HT1080 (cell line): ENCODE results near the genes NUDT11, CENPVL2, SPANXN5, APEX2, FAM104B and RRAGB.

RAMPAGE:
- cytosol, long total RNA, result no peak
- long total RNA, result no peak
- nucleus, long total RNA, result no peak
Measured at GRCh38 chrX:50697480-50698204, 116.4 kb downstream of the SHROOM4 start.

DNA sequence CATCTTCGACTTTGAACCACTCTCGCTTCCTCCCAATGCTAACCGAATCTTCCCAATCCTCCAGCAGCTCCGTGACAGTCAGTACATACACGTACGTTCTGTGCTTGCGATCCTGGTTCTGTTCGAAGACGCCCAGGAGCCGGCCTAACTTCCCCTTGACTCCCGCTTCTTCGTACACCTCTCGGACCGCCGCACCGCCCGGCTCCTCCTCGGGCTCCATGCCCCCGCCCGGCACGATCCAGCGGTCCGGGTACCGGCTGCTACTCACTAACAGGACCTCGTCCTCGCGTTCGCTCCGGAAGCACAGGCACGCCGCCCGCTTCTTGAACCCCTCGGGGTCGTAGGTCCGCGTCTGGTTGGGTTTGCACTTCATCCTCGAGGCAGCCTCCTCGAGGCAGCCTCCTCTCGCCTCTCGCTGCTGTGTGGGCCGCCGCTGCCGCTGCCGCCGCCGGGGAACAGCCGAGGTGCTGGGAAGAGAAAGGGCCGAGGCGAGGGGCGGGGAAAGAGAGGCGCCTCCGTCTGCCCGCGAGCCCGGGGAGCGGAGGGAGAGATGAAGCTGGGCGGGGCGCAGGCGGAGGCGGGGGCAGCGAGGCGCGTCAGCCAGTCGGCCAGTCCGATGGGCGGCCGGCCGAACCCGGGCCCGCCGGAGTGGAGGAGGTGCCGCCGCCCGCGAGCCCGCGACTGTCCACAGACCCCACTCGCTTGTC lies at the start of gene NUDT11:
Gene NUDT11 (minus strand): TSS at position 521 of the 707 bp plus-strand sequence.
RAMPAGE:
- cytosol, long total RNA, result no peak
- long total RNA, result start-site peak on the minus strand centred at position 501 of the sequence, 49 bp wide, 11 reads
- nucleus, long total RNA, result no peak

DNA sequence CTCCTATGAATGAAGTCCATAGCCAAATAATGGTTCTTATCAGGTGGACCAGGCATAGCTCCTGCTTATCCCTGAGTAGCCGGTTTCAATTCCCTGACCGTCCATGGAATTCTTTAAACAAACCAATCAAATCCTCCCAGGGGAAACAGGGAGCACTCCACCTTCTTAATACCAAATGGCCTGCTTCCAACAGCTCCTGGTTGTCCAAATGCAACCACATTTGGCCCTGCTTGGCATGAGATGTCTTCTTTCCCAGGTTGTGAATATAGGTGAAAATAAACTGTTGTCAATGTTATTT lies 43.0 kb downstream of the CENPVL3 start:
RAMPAGE:
- cytosol, long total RNA, result no peak
- long total RNA, result no peak
- nucleus, long total RNA, result no peak

DNA sequence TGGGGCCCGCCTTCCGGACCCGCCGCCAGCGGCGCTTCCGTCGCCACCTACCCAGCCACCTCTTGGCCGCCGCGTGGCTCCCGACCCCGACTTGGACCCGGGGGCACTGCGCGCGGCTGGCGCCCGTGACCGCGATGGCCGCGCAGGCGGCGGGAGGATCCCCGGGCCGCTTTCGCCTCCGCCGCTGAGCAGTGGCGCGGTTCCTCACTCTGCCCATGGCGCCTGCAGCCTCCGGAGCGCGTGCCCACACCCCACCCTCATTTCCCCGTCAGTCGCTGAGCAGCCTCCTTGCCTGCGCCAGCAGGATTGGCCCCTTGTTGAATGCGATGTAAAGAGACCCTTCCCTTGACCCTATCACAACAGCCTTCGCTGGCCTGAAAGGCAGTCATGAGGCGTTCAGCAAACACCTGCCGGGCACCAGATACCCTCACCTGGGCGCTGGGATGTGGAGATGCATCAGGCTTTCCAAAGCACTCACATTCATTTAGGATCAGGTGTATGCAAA lies at the start of gene CENPVL2:
Gene CENPVL2 (minus strand): TSS at position 217 of the 505 bp plus-strand sequence.
RAMPAGE:
- cytosol, long total RNA, result no peak
- long total RNA, result no peak
- nucleus, long total RNA, result no peak

DNA sequence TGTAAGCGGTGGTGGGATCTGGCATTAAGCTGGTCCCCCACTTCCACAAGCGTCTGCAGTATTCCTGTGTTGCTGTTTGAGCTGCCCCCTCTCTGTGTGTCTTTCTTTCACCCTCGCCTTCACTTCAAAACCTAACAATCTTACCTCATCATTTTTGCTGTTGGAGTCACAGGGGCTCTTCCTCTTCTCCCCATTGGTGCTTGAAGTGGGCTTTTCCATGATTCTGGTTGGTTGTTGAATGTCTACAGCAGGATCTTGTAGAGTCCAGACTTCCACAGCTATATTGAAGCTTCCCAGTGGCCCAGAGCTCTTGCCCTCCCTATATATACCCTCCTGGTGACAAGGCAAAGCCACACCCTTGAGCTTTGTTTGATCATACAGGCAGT lies at the start of gene SPANXN5:
Gene SPANXN5 (minus strand): TSS at position 298 of the 386 bp plus-strand sequence.
RAMPAGE:
- cytosol, long total RNA, result no peak
- long total RNA, result no peak
- nucleus, long total RNA, result no peak

RAMPAGE:
- cytosol, long total RNA, result no peak
- long total RNA, result no peak
- nucleus, long total RNA, result no peak
Measured at GRCh38 chrX:52934229-52935382, 23.7 kb downstream of the FAM156A start.

DNA sequence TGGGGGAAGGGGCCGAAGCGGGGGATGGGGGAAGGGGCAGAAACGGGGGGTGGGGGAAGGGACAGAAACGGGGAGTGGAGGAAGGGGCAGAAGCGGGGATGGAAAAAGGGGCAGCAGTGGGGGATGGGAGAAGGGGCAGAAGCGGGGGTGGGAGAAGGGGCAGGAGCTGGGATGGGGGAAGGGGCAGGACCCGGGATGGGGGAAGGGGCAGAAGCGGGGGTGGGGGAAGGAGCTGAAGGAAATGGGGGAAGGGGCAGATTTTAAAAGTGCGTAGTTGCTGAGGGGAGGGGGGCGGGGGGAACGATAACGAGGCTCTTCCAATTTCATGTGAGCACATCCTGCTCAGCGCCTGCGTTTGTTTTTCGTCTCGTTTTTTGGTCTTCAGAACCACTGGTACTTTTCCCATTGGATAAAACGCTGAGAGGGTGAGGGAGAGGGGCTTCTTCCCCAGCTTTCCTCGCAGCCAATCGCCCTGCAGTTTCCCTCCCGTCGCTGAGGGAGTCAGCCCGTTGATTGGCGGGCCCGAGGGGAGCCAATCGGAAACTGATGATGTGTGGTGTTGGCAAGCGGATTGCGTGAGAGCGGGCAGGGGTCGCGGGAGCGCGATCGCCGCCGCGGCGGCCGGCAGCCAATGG lies 408 bp upstream of the TSPYL2 start:
RAMPAGE:
- cytosol, long total RNA, result no peak
- long total RNA, result no peak
- nucleus, long total RNA, result no peak

GRCh38 chrX:53201401-53201666 lies 23.7 kb downstream of the KDM5C start:
RAMPAGE:
- cytosol, long total RNA, result no peak
- long total RNA, result no peak
- nucleus, long total RNA, result no peak

DNA sequence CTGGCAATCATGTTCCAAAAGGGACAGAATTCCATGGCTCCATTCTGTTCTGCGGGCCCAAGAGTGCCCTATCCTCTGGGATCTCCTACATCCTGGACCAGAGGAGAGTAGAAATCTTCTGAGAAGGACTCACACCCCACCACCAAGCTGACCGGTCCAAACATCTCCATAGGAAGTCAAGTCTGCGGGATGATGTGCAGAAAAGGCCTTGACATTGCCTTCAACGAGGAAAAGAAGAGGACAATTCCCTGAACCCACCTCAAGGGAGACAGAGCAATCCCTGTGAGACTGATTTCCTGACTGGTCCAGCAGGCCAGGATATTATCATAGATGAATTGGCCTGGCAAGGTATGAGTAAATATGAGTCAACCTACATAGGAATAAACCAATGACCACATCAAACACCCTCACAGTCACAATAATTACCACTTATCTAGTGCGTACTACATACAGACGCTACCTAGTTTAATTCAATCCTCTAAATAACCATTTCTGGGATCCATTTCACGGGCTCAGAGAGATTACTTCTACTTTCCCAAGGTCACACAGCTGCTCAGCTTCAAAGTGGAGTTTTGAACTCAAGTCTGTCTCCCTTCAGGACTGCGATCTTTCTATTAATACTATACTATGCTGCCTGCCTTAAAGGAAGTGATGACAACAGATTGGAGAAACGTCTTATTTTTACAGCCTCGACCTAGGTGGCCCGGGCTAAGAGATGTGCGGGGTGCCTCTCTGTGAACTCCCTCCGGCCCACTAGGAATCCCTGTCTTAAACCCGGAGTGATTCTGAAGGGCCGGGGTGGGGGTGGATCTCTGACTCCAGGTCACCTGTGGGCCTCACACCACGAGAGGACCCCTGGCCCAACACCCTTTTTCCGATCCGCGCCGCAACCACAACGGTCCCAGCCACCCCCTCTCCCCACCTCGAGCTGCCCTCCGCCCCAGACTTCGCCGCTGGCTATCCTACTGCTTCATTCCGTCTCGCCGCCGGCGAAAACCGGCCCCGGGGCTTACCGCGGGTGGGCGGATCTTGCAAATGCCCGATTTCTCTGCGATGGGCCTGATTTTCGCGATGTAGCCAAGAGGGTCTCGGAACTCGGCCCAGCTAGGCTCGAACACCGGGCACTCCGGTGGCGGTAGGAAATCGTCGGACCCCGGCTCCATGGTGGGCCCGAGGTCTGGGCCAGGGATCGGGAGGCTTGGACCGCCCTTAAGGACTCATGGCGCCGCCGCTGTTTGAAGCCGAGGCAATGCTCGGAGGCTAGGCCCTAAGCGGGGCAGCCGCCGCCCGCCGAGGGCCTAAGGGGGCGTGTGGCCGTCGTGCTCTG lies 817 bp downstream of the KDM5C start:
RAMPAGE:
- cytosol, long total RNA, result no peak
- long total RNA, result no peak
- nucleus, long total RNA, result no peak

GRCh38 chrX:53423085-53423685 lies 512 bp downstream of the RIBC1 start:
RAMPAGE:
- cytosol, long total RNA, result no peak
- long total RNA, result no peak
- nucleus, long total RNA, result no peak

DNA sequence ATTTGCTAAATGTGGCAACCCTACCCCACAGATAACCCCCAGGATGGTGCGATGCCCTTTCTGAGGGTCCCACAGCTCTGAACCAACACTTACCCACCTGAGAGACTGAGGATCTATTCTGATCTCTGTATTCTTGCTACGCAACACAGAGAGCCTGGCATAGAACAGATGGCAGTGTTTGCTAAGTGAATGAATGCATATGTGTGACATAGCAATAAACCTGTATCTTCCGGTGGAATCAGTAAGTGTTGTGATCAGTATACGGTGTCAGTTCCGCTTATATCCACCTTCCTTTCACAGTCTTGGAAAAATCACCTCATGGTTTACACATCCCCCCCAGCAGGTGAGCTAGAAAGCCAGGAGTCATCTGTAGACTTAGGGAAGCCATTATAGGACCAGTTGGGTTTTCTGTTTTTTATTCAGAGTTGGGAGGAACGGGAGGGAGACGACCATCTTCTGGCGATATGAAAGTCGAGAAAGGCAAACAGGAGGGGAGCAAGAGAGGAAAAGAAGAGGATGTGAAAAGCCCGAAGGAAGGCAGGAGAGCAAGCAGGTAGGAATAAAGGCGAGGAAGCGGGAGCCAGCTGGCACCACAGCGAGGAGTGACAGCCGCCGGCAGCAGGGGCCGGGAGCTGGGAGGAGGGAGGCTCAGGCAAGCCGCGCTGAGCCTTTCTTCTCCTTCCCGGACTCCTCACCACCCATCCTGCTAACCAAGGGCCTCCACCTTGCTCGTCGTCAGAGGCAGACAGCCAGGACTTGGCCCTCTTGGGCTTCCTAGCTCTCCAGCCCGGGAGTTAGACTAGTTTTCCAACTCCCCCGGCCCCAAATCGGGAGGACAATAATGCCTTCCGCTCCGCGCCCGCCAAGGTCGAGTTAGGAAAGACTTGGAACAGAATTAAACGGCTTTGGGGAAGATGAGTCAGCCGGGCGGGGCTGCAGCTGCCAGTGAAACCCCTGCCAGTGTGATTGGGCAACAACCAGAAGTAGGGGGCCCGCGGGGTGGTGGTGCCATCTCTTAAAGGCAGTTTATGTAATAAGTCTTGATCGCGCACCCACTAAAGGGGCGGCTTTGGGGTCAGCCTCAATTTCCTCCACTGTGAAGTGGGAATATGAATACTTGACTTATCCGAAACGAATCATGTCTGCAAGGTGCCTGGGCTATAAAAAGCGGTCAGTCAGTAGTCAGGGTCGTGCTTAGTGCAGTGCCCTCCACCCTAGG lies 6.3 kb upstream of the HSD17B10 start:
RAMPAGE:
- cytosol, long total RNA, result no peak
- long total RNA, result no peak
- nucleus, long total RNA, result no peak

RAMPAGE:
- cytosol, long total RNA, result no peak
- long total RNA, result no peak
- nucleus, long total RNA, result no peak
Measured at GRCh38 chrX:53561553-53562632, 124.6 kb downstream of the HUWE1 start.

DNA sequence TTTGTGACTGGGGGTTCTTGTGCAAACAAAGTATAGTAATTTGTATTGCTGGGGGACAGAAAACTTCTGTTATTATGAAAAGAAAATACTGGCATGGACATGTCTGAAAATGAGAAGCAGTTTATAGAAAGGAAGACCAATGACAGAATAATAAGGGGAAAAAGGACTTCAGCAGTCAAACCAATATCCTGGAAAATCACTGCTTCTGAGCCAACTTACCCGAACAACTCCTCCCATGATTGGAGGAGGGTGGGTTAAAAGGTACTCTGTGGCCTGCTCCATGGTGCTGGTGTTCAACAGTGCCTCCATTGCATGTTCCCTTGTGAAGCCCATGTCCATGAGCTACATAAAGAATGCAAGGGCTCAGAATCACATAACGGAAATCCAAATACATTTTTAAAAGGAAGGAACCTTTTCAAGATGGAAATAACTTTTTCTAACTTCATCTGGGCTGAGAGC lies 95.7 kb downstream of the HUWE1 start:
RAMPAGE:
- cytosol, long total RNA, result no peak
- long total RNA, result no peak
- nucleus, long total RNA, result no peak

RAMPAGE:
- cytosol, long total RNA, result no peak
- long total RNA, result no peak
- nucleus, long total RNA, result no peak
Measured at GRCh38 chrX:53713798-53714409, 27.4 kb upstream of the HUWE1 start.

GRCh38 chrX:53937441-53938629 lies 106.4 kb downstream of the PHF8 start:
RAMPAGE:
- cytosol, long total RNA, result no peak
- long total RNA, result no peak
- nucleus, long total RNA, result no peak

GRCh38 chrX:53992490-53993173 lies 51.6 kb downstream of the PHF8 start:
RAMPAGE:
- cytosol, long total RNA, result no peak
- long total RNA, result no peak
- nucleus, long total RNA, result no peak

GRCh38 chrX:54073116-54073479 lies 28.8 kb upstream of the PHF8 start:
RAMPAGE:
- cytosol, long total RNA, result no peak
- long total RNA, result no peak
- nucleus, long total RNA, result no peak

GRCh38 chrX:54999523-55000870 lies at the start of gene APEX2:
APEX2 (plus strand) TSS chrX:55000363.
RAMPAGE:
- cytosol, long total RNA, result no peak
- long total RNA, result no peak
- nucleus, long total RNA, result no peak

GRCh38 chrX:55160569-55161531 lies at the start of gene FAM104B:
FAM104B (minus strand) TSS chrX:55161185.
RAMPAGE:
- cytosol, long total RNA, result start-site peak on the minus strand at chrX:55161107-55161192, 527 and 228 reads in 2 replicates
- long total RNA, result start-site peak on the minus strand at chrX:55161110-55161191, 171 reads
- nucleus, long total RNA, result no peak

DNA sequence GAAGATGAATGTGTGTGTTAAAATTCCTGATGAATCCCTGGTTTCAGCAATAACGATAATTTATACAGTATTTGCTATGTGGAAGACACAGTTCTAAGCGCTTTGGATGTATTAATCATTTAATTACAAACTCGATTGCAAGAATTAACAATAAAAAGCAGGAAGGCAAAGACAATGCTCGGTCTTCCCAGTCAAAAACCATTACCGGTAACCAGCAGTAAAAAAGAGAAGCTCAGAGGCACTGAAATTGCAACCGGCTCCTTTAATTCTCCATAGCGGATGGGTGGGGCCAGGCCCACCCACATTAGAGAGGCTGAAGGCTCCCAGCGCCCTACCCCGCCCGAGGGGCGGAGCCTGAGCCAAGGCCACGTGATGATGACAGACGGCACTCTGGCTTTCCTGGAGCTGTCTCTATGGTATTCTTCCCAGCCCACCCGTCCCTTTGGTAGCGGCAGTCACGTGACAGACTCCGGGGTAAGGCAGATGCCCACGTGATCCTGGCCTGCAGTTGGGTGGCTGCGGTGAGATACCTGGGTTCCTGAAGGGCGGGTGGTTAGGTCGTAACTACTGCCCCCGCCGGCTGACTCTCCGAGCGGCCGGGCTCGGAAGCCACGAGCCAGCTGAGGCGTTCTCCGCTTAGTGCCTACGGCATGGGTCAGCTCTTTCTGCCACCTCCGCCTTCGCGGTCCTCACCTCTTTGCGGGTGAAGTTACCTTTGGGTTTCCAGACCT lies at the start of gene RRAGB:
Gene RRAGB (plus strand): TSS at position 482 of the 731 bp plus-strand sequence.
RAMPAGE:
- cytosol, long total RNA, result start-site peak on the plus strand centred at position 503 of the sequence, 34 bp wide, 29 and 28 reads in 2 replicates
- long total RNA, result start-site peak on the plus strand centred at position 489 of the sequence, 7 bp wide, 21 reads
- nucleus, long total RNA, result no peak